Tibial nerve (tissue), 3 donors: ENCODE measurements around a stretch of chr6.

DNA sequence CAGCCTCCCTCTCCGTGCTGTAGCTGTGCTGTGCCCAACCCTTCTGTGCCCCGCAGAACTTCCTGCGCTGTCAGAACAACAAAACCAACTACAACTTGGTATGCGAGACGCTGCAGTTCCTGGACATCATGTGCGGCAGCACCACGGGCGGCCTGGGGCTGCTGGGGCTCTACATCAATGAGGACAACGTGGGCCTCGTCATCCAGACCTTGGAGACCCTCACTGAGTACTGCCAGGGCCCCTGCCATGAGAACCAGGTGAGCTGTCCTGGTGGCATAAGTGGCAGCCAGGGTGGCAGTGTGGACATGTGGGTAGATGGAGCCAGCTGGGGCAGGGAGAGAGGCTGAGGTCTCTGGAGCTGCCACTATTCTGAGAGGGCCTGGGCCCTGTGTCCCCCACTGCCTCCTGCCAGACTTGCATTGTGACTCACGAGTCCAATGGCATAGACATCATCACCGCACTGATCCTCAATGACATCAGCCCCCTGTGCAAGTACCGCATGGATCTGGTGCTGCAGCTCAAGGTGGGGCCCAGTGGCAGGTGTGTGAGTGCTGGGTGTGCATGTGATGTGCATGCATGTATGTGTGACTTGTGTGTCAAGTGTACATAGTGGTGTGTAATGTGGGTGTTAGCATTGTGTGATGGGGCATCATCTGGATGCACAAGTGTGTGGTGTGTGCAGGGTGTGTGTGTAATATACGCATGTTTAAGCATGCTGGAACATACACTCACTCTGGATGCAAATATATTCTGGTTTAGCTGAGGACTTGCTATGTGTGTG is 25.3 kb downstream of the UQCC2 start:
- PRO-cap = no peak
- RAMPAGE, long total RNA, 3 experiments = start-site peak on the plus strand in 1 of 3 experiments, centred at position 473 of the sequence, 52 reads per replicate

GRCh38 chr6:33690680-33690975 is 20.9 kb downstream of the UQCC2 start:
- PRO-cap = no peak
- RAMPAGE, long total RNA, 3 experiments = no peak in any of the 3 experiments

DNA sequence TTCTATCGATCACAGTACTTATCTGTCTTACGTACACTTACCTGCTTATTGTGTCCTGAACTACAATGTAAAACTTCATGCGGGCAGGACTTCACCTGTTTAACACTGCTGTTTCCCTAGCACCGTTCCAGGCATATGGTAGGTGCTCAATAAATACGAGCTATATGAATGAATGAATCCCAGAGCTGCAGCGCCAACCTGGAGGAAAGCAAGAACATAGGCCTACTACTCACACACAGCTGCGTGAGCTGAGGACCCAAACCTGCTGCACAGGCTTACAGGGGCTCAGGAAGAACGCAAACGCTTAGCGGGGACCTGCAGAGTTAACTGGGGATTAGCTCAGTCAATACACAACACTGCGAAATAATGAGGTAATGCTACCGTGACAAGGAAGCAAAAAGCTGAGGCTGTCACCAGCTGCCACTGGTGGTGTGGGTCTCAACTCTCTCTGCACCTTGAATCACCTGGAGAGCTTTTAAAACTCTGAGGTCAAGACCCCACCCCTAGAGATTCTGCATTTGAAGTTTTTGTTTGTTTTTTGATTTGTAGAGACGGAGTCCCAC is 765 bp downstream of the UQCC2 start:
- PRO-cap = no peak
- RAMPAGE, long total RNA, 3 experiments = no peak in any of the 3 experiments

DNA sequence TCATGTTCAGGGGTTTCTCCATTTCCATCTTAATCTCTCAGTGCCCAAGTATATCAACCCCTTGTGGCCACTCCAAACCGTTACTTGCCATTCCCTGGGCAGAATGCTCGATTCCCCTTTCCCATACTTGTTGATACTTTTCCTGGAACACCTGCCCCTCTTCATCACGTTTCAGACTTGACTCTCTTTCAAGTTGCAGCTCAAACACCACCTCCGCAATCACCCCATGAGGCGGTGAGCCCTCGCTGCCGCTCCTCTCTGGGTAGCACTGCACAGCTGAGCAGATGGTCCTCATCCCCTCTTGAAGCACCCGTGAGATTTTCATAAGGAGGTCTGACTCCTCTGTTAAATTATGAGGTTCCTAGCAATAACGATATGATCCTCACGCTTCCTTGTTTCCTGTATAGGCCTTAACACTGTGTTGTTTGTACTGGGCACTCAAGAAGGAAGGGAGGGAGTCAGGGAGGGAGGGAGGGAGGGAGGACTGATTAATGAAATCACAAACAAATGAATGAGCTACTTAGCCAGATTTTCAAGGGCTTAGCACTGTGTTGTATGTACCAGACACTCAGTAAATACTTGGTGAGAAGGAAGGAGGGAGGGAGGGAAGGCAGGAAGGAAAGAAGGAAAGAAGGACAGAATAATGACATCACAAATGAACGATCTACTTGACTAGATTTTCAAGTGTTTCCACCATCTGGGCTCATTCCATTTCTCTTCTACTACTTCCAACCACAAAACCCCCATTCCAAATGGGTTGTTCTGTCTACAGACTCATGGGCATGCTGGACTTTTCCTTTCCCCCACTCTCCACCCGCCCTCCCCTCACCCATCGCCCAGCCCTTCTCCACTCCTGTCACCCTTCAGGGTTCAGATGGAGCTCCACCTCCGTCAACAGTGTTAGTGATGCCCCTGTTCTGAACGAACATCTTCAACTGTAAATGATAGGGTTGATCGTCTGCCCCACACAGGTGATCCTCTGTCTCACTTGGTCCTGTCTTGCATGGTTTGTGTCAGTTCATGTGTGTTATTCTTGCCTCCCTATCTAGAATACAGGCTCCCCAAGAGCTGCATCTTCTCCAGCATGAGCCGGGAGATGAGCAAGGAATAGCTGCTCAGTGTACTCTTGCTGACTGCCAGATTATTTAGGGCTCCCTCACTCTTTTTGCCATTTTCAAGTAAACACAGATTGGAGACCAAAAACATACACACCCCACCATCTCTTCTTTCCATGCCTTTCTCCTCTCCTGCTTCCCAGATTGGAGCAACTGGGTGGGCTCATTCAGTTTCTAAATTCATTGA is 8.3 kb upstream of the UQCC2 start:
- PRO-cap = no peak
- RAMPAGE, long total RNA, 3 experiments = no peak in any of the 3 experiments

GRCh38 chr6:33720816-33721504 is 9.5 kb upstream of the UQCC2 start:
- PRO-cap = no peak
- RAMPAGE, long total RNA, 3 experiments = no peak in any of the 3 experiments

GRCh38 chr6:33730308-33731160 is 16.2 kb downstream of the IP6K3 start:
- PRO-cap = no peak
- RAMPAGE, long total RNA, 3 experiments = no peak in any of the 3 experiments

DNA sequence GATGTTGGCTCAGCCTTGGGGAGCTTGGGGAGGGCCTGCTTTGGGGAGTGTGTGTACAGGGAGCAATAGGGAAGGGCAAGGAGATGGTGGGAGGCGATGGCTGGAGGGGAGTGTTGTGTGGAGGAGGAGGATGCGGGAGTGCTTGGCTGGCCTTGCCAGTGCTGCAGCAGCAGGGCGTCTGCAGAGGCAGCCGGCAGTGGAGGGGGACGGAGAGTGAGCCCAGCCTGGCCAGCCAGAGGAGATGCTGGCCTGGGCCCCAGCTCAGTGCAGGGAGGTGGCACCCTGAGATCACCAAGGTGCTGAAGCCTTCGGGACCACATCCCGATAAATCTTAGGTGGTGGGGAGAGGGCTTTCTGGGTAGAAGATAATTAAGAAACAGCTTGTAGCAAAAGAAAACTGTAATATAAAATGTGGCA is 3.8 kb downstream of the IP6K3 start:
- PRO-cap = no peak
- RAMPAGE, long total RNA, 3 experiments = no peak in any of the 3 experiments

DNA sequence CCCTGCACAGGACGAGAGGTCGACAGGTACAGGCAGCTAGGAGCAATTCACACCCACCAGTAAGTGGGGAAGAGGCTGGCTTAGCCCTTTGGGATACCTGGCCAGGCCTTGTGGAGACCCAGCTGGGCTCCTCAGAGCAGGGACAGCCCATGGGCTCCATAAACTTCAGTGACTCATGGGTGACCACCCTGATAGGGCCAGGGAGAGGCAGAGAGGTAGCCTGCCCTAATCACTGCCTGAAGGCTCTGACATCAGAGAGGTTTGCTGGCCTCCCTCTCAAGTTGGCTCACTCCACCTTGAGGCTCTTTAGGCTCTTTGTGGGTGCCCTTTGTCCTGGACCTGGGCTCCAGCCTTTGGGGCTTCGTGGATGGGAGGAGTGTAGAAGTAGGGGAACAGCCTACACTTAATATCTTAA is 81.8 kb upstream of the MLN start:
- PRO-cap = no peak
- RAMPAGE, long total RNA, 3 experiments = no peak in any of the 3 experiments

DNA sequence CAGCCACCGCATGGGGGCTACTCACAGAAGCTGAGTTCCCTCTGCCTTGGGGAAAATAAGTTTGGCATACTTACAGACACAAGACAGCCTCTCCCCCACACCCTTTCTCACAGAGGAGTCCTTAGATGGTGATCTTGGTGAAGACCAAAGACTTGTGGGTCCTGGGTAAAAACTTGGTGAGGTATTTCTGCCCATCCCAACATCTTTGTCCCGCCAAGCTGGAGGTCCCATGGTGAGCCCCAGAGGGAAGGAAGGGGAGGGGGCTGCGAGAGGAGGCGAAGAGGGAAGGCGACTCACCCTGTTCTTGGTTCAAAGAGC is 146.0 kb downstream of the GRM4 start:
- PRO-cap = no peak
- RAMPAGE, long total RNA, 3 experiments = no peak in any of the 3 experiments

DNA sequence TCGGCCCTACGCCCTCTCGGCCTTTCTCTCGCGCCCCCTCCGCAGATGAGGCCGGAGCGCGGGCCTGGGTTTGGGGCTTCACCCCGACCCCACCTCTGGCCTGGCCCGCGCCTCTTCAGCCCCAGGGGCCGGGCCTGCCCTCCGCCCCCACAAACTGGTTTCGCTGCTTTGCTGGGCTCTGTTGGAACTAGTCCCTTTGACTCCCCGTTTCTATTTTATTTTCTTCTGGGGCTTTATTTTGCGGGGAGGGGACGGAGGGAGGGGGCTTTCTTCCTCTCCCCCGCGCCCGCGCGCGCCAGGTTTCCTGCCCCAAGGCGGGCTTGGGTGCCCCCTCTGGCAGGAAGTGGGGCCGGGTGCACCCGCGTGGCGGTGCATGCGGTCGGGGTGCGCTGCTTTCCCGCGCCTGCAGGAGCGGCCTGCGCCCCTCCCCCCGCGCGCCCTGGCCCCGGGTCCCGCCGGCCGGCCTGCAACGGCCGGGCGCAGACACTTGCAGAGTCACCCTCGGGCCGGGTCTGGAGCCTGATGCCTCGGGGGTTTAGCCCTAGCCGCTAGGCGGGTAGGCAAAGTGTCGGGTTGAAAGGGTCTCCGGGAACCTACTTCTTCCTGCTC is 1.3 kb downstream of the HMGA1 start:
- PRO-cap = no peak
- RAMPAGE, long total RNA, 3 experiments = no peak in any of the 3 experiments

- PRO-cap = no peak
- RAMPAGE, long total RNA, 3 experiments = no peak in any of the 3 experiments
Measured at GRCh38 chr6:34245417-34246258, 3.2 kb downstream of the SMIM29 start.

- PRO-cap = no peak
- RAMPAGE, long total RNA, 3 experiments = no peak in any of the 3 experiments
Measured at GRCh38 chr6:34284222-34285245, 35.7 kb upstream of the SMIM29 start.

DNA sequence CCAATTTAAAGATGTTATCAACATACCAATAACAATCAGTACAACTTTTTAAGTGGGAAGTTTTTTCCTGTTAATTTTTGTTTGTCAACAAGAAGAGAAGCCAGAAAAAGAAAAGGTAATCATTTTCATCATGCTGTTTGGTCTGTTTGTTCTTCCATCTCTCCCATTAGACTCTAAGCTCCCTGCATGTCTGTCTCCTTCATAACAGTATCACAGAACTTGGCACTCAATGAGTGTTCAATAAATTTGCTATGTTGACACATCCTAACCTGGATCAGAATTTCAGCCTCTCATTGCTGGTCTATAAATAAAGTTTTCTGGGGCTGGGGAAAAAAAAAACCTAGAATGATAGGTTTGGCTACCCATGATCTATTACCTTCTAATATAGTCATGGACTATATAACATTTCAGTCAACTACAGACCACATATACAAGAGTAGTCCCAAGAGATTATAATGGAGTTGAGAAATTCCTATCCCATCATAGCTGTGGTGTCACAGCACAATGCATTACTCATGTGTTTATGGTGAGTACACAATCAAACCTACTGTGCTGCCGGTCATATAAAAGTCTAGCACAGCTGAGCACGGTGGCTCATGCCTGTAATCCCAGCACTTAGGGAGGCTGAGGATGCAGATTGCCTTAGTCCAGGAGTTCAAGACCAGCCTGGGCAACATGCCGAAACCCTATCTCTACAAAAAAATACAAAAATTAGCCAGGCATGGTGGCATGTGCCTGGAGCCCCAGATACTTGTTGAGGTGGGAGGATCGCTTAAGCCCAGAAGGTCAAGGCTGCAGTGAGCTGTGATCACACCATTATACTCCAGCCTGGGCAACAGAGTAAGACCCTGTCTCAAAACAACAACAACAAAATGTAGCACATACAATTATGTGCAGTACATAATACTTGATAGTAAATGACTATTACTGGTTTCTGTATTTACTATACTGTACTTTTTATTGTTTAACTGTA is 5.9 kb downstream of the NUDT3 start:
- PRO-cap = no peak
- RAMPAGE, long total RNA, 3 experiments = no peak in any of the 3 experiments

GRCh38 chr6:34526635-34526858 is 29.6 kb downstream of the SPDEF start:
- PRO-cap = no peak
- RAMPAGE, long total RNA, 3 experiments = no peak in any of the 3 experiments

DNA sequence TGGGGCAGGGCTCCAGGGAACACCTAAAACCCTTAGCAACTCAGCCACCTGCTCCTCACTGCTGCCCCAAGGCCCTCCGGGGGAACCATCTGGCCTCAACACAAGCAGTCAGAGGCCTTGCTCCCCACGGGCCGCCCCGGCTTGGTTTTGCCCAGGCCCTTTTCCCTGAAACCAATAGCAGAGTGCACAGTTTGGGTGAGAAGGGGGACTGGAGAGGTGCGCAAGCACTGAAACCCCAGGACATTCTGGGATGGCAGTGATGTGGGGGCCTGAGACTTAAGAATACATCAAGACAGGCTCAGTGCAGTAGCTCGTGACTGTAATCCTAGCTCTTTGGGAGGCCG is 10.8 kb downstream of the SPDEF start:
- PRO-cap = no peak
- RAMPAGE, long total RNA, 3 experiments = no peak in any of the 3 experiments

- PRO-cap = no peak
- RAMPAGE, long total RNA, 3 experiments = no peak in any of the 3 experiments
Measured at GRCh38 chr6:34596755-34597603, 40.9 kb upstream of the SPDEF start.

GRCh38 chr6:34618516-34619175 is 62.5 kb upstream of the SPDEF start:
- PRO-cap = no peak
- RAMPAGE, long total RNA, 3 experiments = start-site peak on the minus strand in 1 of 3 experiments, at chr6:34618806-34618895 at its widest, 6 reads per replicate

GRCh38 chr6:34629569-34630480 is 66.7 kb downstream of the ILRUN start:
- PRO-cap = no peak
- RAMPAGE, long total RNA, 3 experiments = no peak in any of the 3 experiments

DNA sequence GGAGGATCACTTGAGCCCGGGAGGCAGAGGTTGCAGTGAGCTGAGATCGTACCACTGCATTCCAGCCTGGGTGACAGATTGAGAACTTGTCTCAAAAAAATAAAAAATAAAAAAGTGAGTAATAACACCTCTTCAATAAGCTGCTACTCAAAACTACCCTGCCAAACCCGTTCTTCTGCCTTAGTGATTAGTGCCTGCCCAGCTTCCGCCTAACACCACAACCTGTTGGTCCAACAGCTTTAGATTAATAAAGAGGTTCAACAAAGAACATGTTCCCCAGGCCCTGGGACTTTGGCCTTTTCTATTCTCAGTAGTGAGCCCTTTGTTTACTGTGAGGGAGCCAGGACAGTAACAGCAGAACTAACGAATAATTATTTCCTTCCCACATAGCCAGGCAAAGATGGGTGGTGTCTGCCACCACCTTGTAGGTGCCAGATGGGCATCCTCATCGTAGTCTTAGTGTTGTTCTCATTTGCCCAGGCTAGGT is 11.5 kb upstream of the SNRPC start:
- PRO-cap = no peak
- RAMPAGE, long total RNA, 3 experiments = no peak in any of the 3 experiments

DNA sequence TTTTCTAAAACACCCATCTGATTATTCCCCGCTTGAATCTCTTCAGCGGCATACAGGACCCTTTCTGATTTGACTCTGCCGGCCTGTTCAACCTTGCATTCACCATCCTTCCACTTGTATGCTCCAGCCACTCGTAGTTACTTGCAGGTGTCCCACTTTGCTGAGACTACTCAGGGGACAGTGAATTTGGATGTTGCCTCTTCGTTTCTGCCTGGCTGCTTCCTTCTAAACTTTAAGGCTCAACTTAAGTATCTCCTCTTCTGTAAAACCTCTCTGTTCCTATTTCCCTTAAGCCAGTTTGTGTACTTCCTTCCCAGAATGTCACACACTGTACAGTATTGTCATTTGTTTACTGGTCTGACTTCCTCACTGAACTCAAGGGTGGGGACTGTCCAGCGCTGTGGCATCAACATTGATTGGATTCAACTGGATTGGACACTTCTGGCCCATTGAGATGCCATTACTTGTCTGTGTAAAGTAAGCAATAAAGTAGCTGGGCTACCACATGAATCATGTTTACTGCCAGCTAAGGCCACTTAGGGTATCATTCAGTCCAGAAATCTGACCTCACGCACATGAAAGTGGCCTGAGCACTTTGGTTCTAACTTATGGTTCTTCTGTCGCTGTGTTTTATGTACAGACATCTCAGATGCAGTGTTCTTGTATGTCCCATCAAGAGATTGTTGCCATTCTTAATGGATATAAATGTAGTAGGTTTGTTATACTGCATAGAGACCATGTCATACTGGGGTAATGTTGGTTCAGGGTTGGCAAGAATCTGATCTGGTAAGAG is 69.7 kb downstream of the ANKS1A start:
- PRO-cap = no peak
- RAMPAGE, long total RNA, 3 experiments = no peak in any of the 3 experiments